Peripheral blood mononuclear cell (primary cell): ENCODE results near the genes RPRML, KPNB1 and COPZ2.

DNA sequence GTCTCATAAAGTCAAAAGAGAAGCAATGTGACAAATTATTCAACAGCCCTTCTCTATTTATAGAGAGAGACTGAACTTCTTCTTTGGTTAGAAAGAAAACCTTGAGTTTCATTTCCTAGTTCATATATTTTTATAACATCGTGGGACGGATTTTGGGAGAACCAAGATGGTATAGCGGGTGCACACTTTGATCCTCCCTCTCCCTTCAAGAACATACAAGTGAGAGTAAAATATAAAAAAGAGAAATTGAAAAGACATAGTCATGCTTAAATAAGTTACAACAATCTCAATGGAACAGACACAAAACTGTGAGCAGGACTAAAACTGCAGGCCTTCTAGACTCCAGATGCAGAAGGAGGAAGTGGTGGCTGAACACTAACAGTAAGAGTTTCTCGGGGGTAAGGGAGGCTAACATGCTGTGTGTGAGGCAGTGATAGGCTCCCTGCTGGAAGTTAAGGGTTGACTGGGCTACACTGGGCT is 3.8 kb upstream of the LRRC37A start:
- PRO-cap, 8 experiments: peak in 1 of 8 experiments; most common plus-strand start position 430 of the sequence (in 1)

GRCh38 chr17:46979107-46979841 is at the start of gene RPRML:
Gene RPRML, minus strand, starts transcription at chr17:46979253.
- PRO-cap, 8 experiments: no peak in any of the 8 experiments

DNA sequence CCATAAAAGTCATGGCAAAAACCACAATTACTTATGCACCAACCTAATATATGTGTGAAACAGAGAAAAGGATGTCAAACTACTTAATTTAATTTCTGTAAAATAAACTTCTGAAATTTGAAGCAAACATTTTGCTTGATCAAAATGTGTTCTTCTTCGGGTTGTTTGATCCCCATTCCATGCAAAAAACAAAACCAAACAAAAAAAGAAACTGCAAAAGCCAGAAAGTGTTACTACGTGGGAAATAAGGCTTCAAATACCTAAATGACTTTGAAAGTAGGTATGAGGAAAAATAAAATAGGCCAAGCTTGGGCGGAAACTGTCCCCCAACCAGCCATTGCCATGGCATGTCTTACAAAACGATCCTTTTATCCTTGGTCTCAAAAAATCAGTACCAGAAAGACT is 70.6 kb downstream of the CDC27 start:
- PRO-cap, 8 experiments: no peak in any of the 8 experiments

GRCh38 chr17:47120263-47121055 is 68.6 kb downstream of the CDC27 start:
- PRO-cap, 8 experiments: no peak in any of the 8 experiments

DNA sequence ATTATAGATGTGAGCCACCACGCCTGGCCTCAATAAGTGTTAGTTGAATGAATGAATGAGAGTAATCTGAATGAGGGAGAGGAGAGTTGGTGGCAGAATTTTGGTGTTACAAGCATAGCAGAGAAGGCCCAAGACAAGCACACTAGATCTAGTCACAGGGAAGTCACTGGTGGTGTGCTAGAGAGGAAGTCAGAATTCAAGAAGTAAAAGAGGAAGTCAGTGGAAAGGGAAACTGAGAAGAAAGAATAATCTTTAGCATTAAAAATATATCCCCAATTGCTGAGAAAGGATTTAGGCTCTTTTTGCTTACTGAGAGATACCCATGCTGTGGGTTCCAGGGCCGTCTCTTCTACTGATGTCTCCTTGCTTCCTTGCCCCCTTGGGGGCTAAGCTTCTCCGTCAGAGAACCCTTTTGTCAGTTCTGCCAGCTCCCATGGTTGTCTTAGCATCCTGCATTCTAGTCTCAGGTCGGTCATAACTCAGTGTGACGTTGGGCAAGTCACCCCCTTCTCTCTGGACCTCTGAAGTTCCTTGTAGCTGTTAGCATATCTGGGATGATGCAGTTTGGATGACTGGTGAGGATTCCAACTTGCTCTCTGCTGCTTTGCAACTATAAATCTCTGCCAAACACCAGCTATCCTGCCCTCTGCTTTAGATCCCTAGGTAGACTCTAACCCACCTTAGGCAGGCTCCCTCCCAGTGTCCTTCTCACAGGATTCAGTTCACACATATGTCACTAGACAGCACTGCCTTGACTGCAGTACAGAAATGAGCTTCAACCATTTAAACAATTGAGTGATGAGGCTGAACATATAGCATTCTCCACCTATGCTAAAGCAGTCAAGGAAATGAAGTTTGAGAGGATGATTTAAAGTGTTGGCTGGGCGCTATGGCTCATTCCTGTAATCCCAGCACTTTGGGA is 8.9 kb upstream of the MYL4 start:
- PRO-cap, 8 experiments: peak in 1 of 8 experiments; most common plus-strand start position 548 of the sequence (in 1); most common minus-strand start position 476 of the sequence (in 1)

DNA sequence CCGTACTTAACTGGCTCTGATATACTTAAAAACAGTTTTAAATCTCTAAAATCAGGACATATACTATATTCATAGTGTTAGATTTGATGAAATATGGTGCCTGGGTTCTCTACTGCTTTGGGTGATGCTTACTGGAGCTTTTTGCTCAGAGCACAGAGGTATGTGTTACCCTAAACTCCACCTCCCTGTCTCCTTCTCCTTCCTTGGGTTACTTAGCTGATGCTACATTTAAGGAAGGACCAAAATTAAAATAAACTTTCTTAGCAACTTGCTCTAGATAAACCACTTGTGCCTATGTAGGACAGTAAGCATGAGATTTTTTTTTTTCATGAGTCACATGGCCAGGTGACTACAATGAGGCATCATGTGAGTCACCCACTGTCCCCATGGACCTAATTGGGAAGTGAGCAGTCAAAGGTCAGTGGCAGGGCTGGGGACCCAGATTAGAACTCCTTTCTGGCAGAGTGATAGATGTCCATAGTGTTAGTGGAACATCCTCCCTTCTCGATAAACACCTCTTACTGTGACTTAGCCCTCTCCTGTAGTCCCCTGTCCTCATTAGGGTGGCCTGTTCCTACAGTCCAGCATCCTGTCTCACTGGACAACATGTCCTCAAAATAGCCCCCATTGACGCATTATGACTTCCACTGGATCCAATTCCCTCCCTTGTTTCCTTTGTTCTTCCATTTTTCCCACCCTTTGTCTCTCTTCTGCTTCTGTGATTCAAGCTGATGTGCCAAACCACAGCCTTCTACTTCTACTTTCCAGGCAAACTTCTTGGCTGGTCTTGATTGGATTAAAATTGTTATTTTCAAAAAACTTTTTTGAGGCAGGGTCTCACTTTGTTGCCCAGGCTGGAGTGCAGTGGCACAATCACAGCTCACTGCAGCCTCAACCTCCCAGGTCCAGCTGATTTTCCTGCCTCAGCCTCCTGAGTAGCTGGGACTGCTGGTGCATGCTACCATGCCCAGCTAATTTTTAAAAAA is 12.4 kb downstream of the ITGB3 start:
- PRO-cap, 8 experiments: no peak in any of the 8 experiments

- PRO-cap, 8 experiments: peak in 8 of 8 experiments; most common plus-strand start chr17:47650037 (in 7); most common minus-strand start chr17:47650494 (in 3)
Measured at GRCh38 chr17:47649672-47650681, at the start of gene KPNB1. Gene KPNB1, plus strand, starts transcription at chr17:47649919.

DNA sequence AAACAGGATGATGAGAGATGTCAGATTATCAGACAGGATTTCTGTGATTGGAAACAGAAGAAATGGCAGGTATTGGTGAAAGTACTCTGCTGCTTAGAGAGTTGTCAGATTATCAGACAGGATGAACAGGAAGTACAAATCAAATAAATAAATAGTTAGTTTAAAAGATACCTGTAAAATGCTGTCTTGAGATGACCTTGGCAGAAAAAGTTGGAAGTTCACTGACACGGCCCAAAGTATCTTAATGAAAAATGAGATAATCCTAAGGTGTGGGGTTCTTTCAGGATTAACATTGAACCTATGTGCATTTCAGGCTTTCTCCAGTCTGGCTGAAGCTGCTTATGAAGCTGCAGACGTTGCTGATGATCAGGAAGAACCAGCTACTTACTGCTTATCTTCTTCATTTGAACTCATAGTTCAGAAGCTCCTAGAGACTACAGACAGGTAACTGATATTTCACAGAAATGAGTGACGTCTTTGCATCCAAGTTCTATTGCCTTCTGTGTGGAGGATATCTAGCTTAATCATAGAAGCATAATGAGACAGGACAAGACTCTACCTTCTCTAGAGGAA is 20.8 kb downstream of the KPNB1 start:
- PRO-cap, 8 experiments: no peak in any of the 8 experiments

DNA sequence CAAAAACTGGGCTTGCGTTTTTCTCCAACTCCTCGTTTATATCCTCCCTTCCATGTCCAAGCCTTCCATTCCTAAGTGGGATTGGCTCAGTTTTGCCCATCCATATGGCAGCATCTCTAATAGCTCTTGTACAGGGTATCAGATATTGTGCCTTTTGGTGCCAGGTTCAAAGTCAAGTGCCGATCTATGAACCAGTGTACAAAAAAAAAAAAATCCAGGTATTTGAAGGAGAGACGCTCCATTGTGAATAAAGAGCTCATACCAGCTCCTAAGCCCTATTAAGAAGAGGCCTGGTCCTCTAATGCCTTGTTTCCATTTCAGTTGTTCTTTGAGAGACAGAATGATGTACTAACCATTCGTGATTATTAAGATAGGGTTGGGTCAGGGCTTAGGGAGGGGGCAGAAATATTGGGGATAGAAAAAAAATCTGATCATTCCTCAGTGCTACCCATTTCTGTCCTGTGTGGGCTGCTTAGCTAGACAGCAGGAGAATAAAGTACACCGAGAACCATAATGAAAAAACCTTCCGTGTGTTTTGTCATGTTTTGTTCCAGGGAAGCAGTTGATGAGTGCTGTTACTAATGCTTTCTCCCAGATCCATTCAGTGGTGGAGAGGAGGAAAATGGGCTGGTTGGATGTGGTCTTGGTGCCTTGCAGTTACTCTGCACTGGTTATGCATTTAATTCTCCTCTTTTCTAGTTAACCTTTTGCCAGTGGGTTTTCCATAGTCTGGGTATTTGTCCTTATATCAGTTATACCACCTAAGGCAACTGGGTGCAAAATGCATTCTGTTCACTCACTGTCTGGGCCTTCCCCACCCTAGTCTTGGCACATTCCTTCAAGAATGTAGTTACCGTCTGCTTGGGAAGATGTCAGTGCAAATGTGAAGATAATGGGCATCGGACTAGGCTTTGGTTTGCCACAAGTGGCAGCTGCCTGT is 9.5 kb upstream of the TBKBP1 start:
- PRO-cap, 8 experiments: peak in 1 of 8 experiments; most common plus-strand start position 623 of the sequence (in 1)

GRCh38 chr17:47685393-47685829 is 8.6 kb upstream of the TBKBP1 start:
- PRO-cap, 8 experiments: peak in 5 of 8 experiments; most common plus-strand start chr17:47685577 (in 5)

- PRO-cap, 8 experiments: no peak in any of the 8 experiments
Measured at GRCh38 chr17:47810176-47811075, 11.2 kb downstream of the OSBPL7 start.

DNA sequence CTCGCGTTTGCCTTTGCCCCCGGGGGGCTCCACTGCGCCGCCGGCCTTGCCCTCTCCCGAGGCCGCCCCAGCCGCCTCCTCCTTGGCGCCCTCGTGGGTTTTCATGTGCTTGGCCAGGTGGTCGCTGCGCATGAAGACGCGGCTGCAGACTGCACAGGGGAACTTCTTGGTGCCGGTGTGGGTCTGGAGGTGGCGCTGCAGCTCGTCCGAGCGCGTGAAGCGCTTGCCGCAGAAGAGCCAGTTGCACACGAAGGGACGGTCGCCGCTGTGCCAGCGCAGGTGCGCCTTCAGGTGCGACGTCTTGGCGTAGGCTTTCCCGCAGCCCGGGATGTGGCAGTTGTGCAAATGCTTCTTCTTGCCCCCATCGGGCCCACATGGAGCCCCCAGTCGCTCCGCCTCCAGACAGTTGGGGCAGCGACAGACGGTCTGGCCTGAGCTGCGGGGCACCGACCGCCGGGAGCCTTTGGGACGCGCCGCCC is 3.6 kb downstream of the SP6 start:
- PRO-cap, 8 experiments: no peak in any of the 8 experiments

GRCh38 chr17:47967532-47968186 is 3.3 kb upstream of the CDK5RAP3 start:
- PRO-cap, 8 experiments: no peak in any of the 8 experiments

GRCh38 chr17:48037077-48038000 is at the start of gene COPZ2:
Gene COPZ2, minus strand, starts transcription at chr17:48037797.
- PRO-cap, 8 experiments: peak in 4 of 8 experiments; most common plus-strand start chr17:48037224 (in 1); most common minus-strand start chr17:48037797 (in 4)

DNA sequence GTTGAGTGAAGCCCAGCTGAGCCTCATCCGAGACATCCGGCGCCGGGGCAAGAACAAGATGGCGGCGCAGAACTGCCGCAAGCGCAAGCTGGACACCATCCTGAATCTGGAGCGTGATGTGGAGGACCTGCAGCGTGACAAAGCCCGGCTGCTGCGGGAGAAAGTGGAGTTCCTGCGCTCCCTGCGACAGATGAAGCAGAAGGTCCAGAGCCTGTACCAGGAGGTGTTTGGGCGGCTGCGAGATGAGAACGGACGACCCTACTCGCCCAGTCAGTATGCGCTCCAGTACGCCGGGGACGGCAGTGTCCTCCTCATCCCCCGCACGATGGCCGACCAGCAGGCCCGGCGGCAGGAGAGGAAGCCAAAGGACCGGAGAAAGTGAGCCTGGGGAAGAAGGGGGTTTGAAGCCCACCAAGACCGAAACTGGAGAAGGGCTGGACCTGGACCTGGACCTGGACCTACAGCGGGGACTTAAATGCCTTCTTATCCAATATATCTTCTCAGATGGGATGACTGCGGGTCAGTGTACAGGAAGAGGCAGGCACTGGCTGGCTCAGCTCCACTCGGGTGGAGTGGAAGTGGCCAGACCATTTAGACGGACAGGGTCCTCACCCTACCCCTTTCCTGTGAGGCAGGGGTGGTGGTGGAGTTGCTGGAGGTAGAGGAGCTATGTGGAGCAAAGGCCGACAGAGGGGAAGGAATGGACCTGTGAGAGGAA is 11.3 kb downstream of the NFE2L1 start:
- PRO-cap, 8 experiments: no peak in any of the 8 experiments

- PRO-cap, 8 experiments: no peak in any of the 8 experiments
Measured at GRCh38 chr17:48108523-48108982, 987 bp downstream of the SNX11 start.

DNA sequence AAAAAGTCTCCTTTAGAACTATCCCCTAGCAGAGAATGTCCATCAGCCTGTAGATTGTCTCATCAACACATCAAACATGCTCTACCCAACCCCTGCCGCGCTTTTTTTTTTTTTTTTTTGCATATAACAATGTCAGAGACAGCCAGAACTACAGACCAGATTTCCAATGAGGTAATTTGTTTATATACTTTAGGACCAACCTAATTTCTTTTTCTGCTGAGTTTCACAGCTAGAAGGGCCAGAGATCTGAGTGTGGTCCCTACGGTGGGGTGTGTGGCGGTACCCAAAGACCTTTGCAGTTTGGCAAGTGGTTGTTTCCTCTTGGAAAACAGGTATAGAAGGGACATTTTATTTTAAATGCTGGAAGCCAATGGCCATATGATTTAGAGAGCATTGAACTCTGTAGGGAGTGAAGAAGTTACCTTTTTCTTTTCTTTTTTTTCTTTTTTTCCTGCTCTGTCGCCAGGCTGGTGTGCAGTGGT is 22.8 kb downstream of the SNX11 start:
- PRO-cap, 8 experiments: peak in 4 of 8 experiments; most common minus-strand start position 97 of the sequence (in 4)

DNA sequence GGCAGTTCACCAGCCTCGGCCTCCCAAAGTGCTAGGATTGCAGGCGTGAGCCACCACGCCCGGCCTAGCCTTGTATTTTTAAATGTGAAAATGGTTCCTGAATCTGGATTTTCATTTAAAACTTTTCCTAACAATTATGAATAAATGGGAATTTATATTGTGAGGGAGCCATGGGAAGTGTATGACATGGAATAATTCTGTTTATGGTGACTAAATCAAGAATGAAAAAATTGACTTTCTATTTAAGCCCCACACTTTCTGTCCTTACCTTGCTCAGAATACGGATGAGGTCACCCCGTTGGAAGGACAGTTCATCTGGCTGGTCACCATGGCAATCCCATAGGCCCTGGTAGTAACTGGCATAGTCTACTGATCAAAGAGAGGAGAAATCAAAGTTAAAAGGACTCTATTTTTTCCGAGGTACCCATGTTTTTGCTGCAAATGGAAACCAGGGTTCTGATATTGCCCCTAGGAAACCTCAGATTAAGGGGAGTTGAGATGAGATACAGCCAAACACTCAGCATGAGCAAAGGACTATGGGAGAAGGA is 54.7 kb downstream of the SNX11 start:
- PRO-cap, 8 experiments: no peak in any of the 8 experiments

DNA sequence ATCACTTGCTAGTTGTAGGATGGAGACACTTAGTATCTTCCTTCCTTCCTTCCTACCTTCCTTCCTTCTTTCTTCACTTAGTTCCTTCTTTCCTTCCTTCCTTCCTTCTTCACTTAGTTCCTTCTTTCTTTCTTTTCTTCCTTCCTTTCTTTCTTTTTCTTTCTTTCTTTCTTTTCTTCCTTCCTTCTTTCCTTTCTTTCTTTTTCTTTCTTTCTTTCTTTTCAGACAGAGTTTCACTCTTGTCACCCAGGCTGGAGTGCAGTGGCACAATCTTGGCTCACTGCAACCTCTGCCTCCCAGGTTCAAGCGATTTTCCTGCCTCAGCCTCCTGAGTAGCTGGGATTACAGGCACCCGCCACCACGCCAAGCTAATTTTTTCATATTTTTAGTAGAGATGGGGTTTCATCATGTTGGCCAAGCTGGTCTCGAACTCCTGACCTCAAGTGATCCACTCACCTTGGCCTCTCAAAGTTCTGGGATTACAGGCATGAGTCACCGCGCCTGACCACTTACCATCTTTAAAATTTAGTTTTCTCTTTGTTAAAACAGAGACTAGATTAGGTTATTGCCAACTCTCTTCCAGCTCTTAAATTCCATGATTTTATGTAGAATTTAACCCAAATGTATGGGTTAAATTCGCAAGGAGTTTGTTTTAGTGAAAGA is 91.9 kb downstream of the SKAP1 start:
- PRO-cap, 8 experiments: no peak in any of the 8 experiments

GRCh38 chr17:48539166-48539681 is 5.7 kb downstream of the HOXB2 start:
- PRO-cap, 8 experiments: no peak in any of the 8 experiments